Calu3 (cell line): ENCODE measurements around a stretch of chr14.

DNA sequence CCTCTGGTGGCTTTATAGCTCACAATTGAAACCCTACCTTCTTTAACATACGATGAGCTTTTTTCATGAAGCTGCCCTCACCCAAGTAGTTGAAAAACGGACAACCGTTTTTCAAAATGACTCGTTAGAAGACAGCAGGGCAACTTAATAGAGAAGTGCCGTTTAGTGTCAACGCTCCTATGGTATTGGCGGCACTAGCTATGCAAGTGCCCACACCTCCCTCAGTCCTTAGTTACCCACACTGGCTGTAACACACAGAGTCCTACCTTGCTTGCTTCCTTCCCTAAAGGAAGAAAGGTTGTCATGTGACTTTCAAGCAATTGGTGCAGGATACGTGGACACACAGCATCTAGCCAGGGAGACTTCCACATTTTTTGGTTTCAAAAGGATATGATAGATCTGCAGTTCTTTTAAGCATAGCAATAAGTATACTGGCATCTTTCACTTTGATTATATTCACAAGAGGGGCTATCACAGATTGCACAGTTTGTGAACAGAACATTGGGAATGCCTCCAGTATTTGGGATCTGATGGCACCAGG, 825 bp upstream of the TRIP11 start:
- PRO-cap = bidirectional peak, plus-strand start at position 319 of the sequence, minus-strand start at position 285 of the sequence

GRCh38 chr14:92443527-92444168, 69.9 kb upstream of the RIN3 start:
- PRO-cap = no peak

DNA sequence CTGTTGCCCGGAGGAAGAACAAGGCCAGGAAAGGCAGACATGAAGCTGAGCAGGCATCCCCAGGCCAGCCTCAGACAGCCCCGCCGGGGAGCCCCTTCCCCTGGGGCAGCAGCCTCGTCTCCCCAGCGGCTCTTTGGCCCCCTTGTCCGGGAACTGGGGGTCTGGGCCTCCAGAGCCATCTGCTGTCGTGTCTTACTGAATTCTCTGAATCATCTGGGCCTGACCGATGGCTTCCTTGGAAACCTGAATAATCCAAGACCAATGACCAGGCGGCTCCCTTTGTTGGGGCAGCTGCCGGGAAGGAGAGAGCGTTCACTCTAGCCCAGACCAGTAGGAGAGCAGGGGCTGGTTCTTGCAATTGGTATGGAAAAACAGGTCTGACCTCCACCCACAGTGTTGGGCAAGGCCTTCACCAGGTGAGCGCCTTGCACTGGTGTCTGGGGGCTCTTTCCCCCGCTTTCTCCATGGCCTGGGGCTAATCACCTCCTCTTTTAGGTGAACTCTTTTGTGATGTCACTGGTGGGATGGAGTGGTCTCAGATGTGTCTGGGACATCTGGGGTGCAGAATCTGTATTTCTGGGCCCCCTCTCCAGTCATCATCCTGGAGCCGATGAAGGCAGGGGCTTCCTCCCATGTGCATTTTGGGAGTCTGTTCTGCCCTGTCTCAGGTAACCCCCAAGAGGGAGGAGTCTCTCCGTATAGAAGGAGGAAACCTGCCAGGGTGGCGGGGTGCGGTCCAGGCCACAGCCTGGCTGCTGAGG, 63.7 kb upstream of the RIN3 start:
- PRO-cap = no peak

DNA sequence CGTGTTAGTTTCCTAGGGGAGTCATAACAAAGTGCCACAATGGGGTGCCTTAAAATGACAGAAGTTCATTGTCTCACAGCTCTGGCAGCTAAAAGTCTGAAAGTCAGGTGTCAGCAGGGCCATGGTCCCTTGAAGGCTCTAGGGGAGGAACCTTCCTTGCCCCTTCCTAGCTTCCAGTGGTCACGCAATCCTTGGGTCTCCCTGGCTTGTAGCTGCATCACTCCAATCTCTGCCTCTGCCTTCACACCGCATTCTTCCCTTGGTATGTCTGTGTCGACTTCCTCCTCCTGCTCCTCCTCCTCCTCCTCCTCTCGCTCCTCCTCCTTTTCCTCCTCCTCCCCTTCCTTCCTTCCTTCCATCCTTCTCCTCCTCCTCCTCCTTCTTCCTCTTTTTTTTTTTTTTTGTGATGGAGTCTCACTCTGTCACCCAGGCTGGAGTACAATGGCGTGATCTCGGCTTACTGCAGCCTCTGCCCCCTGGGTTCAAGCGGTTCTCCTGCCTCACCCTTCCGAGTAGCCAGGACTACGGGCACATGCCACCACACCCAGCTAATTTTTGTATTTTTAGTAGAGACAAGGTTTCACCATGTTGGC, 25.8 kb upstream of the RIN3 start:
- PRO-cap = no peak

DNA sequence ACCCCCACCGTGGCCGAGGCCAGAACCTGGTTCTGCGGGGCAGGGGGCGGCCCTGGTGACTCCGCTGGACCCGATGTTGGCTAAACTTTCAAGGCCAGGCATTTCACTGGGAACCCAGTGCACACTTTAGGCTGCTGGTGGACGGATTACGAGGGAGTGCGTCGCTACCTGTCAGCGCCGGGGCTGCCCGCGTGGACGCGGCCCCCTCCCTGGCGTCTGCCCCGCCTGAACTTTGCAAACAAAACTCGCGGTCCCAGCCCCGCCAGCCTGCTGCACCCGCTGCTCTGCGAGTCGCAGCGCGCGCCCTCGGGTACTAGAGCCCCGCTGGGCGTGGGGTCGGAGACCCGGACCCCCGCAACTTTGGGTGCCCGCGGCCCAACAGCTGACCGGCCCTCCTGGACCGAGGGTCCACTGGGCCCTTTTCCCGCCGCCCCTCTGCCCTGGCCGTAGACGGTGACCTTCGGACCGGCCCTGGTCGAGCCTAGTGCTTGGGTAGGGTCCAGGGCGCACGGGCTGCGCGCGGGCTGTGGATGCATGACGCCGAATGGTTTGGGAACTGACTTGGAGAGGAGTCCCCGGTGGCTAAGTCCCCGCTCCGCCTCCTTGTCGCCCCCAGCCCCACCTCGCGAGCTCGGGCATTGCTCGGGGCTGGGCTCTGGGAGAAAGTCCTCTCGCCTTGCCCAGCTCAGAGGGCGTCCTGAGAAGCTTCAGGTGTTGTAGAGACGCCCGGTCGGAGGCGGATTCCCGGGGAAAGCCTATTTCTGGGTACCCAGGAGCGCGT, 714 bp downstream of the RIN3 start:
- PRO-cap = unidirectional peak, minus-strand start at position 246 of the sequence

DNA sequence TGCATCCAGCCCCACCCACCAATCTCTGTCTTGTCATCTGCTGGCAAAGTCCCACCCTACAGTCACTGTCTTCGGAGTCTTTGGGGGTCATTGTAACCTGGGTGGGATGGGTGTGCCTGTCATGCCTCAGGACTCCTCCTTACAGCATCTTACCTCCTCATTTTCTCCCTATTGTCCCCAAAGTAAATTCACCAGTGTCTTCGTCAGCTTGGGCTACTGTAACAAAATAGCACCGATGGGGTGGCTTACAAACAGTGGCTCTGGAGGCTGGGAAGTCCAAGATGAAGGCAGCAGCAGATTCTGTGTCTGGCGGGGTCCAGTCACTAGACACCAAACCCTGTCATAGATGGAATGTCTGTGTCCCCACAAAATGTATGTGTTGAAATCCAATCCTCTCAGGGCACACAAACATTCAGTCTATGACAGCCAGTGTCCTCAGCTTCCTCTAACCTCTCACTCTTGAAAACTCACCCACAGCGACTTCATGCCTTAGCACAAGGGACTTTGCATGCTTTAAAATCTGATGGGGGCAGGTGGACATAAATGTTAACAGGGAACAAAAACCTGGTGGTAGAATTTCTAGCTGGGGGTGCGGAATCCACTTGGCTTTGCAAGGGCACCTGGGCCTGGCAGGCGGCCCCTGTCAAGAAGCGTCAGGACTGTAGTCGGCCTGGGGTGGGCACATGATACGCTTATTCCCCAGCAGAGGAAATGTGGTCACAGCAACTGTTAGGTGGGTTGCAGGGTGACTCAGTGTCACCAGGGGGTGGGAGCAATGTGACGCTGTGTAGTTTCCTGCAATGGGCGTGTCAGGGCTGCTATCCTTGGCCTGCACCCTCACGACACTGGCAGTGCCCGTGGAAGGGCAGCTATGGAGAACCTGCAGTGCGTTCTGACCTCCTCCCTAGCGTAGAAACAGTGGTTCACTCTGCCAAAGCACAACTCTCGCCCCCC, 17.6 kb downstream of the RIN3 start:
- PRO-cap = no peak

- PRO-cap = no peak
These were observed 35.8 kb downstream of the RIN3 start for GRCh38 chr14:92549267-92549838.

- PRO-cap = no peak
These were observed 42.4 kb downstream of the RIN3 start for GRCh38 chr14:92555516-92556763.

DNA sequence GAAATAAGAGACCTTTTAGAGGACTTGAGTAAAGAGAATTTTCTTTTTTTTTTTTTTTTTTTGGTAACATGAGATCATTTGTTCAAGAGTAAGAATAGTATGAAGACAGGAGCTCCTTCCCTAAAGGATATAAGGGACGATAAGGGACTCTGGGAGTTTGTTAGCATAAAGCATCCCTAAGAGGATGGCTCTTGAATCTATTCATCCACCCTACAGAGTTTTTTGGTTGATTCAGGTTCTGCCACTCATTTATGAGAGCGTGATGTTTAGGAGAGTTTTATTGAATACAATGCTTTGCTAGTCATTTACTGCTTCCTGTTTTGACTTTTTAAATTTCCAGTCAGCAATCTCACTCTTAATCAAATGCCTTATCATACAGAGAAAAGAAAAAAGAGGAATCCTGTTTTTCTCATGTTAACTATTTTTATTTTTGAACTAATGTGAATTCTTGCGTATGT, 21.9 kb upstream of the LGMN start:
- PRO-cap = no peak

GRCh38 chr14:92922414-92922795, 545 bp upstream of the CHGA start:
- PRO-cap = no peak

- PRO-cap = no peak
These were observed 30.0 kb downstream of the CHGA start for GRCh38 chr14:92952768-92953457.

DNA sequence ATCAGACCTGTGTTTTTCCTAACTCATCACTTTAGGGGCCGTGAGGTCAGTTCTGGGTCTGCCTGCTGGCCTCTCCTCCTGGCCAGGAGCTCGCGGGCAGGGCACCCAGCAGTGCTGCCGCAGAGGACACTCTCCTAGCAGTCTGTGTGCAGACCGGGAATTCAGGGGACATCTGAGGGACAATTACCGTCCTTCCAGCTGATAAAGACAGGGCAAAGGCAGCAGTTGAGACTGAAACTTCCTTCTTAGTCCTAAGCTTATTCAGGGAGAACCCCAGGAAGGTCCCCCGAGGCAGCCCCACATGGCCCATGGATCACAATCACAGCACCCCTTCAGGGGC, 89.6 kb downstream of the CHGA start:
- PRO-cap = no peak

GRCh38 chr14:93085786-93086236, 29.9 kb downstream of the ITPK1 start:
- PRO-cap = no peak

- PRO-cap = no peak
These were observed 9.0 kb downstream of the ITPK1 start for GRCh38 chr14:93106791-93107086.

- PRO-cap = bidirectional peak, plus-strand start at chr14:93116402, minus-strand start at chr14:93116434
These were observed 726 bp upstream of the ITPK1 start for GRCh38 chr14:93116157-93117144.

DNA sequence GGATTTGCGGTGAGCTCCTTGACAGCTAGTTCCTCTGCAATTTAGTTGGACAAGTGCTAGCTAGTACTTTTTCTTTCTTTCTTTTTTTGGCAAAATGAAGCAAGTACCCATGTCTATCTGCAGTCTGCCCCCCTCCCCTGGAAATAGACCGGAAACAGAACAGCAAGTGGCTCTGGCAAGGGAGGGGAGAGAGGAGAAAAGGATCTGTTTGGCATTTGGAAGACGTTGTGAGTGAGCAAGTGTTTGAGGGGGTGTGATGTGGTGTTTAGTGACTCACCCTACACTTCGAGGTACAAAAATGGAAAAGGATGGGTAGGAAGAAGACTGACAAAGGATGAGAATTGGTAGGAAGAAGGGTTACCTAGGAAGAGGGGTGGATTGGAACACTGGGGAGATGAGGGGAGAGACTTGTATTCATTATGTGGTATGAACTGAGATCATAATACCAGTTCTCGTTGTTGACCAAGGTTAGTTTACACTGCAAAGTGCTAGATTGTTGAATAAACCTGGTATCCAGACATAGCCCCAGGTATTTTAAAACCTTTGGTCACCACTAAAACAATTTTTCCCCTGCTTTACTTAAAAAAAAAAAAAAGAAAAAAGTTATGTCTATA, 936 bp downstream of the UBR7 start:
- PRO-cap = no peak

DNA sequence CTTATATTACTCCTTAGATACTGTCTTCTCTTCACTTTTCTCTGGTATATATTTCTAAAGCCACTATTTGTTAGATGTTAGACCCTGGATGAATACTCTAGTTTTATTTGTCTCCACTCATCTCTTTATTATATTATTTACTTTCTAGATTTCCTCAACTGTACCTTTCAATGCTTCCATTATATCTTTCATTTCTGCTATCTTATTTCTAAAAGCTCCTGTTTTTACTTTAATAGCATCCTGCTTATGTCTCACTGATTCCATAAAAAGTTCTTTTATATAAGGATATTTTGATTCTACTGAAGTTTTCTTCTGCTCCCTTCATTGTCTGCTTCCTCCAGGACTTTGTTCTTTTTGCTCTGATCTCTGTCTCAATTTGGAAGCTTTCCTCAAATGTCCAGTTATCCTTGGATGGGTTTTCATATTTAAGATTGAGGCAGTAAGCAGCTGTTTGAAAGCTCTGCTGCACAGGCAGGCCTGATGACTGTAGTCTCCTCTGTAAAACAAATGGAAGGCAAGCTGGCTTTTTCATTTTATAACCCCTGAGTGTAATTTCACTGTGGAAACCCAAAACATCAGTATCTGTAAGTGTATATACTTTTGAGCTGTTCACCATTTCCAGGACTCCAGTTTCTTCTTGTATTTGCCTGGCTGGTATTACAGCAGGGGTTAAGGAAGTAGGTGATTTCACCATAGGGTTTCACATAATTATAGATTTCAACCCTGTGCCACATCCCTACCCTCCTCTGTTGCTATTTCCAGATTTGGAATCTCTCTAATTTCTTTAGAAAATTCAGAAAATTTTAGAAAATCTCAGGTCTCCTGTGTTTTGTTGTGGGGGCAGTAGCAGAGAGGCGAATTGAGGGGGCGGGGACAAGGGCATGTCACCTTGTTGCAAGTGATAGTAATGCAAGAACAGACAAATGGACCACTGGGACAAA, 44.4 kb downstream of the BTBD7 start:
- PRO-cap = no peak

GRCh38 chr14:93331186-93331963, 1.5 kb downstream of the BTBD7 start:
- PRO-cap = no peak

DNA sequence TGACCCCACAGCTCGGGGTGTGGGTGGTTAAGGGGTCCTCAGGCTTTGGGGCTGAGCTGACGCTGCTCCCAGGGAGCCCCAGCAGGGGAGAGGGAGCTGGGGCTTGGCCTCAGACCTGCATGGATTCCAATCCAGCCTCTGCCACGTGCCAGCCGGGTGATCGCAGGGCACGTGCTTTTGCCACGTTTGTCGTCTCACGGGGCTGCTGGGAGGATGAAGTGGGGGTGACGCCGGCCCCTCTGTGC, 36.2 kb upstream of the PRIMA1 start:
- PRO-cap = no peak

DNA sequence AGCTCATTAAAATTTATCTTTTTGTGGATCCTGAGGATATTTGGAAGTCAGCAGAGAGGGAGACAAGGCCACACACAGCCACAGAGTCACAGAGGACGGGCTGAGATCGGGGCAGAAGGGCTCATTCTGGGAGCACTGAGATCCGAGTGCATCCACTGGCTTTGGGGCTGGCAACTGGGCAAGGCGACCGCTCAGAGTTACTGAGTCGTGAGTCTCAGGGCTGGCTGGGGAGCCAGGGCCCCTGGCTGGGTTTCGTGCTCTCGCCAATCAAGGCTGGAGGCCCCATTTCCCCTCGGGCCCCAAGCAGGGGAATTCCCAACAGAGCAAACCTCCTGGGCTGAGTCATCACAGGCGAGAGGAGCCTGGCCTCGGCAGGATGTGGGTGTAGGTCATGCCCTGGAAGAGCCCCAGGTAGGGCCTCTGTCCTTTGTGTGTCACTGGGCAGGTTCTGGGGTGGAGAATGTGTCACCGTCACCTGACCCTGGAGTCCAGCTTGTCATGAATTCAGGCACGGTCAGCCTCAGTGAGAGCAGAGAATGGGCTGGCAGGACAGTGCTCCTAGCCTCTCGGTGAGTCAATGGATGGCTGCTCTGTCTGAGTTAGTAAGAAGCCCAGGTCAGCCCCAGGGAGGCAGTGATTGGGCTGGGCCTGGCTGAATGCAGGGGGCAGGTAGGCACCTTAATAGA, 17.0 kb downstream of the ASB2 start:
- PRO-cap = bidirectional peak, plus-strand start at position 523 of the sequence, minus-strand start at position 199 of the sequence; bidirectional peak, plus-strand start at position 633 of the sequence, minus-strand start at position 579 of the sequence